Colon Carcinoma Metastatic in the Brain (tissue), 2 donors: Measurements from ENCODE around the genes TMX2, GLYAT and OR4D6.

- PRO-cap, 2 experiments, result no peak in any of the 2 experiments
These were observed 546 bp upstream of the SSRP1 start for GRCh38 chr11:57336226-57336649.

GRCh38 chr11:57424052-57424397 is 2.9 kb downstream of the SLC43A3 start:
- PRO-cap, 2 experiments, result no peak in any of the 2 experiments

DNA sequence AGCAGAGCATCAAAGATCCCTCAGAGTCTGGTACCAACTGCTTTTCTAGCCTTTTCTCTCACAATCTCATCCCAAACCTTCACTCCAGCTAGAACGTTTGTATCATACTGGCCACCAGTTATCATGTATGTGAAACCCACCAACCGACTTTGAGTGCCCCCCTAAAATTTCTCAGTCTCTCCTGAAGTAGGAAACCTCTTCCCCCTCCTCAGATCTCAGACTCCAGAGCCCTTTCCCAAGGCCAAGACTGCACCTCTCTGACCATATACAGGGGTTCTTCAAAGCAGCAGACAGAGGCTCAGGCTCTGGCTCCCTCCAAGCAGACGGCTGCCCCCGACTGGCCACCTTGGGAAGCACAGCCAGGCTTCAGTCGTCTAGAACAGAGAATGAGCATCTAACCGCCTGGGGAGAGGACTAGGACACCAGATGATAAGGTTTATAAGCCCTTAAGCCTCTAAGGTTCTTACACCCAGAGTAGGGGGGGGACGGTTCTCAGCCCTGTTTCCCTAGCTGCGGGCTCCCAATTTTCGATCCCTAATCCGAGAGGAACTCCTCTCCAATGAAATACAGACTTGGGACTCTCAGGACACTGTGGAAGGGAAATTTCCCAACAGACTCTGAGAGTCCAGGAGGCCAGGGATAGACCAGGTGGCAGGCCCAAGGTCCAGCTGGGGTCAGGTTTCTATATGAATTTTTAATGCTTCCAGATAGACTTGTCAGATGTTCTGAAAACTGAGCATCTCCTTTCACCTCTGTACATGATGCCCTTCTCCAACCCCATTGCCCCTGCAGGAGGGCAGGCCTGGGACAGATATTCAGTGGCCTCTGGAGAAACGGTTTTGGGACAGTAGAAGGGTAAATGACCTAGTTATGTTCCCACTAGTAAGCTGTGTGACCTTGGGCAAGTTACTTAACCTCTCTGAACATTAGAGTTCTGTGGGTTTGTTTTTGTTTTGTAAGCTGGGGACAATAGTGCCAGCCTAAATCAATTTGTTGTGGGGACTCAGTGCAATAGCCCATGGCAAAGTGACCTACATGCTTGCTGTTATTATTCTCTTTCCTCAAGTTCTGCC is 20.2 kb downstream of the RTN4RL2 start:
- PRO-cap, 2 experiments, result no peak in any of the 2 experiments

DNA sequence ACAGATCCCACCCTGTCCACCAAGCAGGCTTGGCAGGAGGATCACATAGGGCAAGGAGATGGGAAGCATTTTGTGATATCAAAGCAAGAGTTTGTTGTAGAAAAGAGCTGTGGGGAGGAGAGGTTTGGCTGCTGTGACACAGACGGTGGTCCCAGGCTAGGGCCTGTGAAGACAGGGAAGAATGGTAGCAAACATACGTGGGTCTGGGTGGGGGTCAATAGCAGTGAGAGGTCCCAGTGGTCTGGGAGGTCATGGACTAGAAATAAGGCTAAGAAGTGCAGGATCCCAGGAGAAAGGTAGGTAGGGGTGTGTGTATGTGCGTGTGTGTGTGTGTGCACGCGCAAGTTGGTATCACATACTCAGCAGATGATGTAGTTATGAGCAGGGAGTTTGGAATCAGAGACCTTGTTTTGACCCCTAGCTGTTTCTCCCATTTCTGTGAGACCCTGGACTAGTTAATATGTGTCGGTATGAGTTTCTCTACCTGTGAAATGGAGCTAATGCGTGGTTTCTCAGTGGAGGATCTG is 1.2 kb downstream of the SERPING1 start:
- PRO-cap, 2 experiments, result no peak in any of the 2 experiments

GRCh38 chr11:57616415-57616854 is 18.9 kb downstream of the SERPING1 start:
- PRO-cap, 2 experiments, result no peak in any of the 2 experiments

GRCh38 chr11:57660772-57661405 is 3.3 kb downstream of the CLP1 start:
- PRO-cap, 2 experiments, result no peak in any of the 2 experiments

DNA sequence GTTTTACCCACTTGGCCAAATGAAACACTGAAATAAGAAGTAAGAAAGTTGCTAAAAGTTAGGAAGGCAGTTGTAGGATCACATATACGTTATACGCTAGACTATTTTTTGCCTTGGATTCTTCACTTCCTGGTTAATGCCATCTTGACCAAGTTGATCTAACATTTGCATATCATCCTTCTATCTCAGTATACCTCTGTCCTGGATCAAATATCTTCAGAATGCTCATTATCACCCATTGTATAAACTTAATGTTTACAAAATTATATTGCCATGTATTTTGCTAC is 893 bp downstream of the ZDHHC5 start:
- PRO-cap, 2 experiments, result no peak in any of the 2 experiments

- PRO-cap, 2 experiments, result no peak in any of the 2 experiments
These were observed 7.4 kb downstream of the MED19 start for GRCh38 chr11:57704241-57705349.

DNA sequence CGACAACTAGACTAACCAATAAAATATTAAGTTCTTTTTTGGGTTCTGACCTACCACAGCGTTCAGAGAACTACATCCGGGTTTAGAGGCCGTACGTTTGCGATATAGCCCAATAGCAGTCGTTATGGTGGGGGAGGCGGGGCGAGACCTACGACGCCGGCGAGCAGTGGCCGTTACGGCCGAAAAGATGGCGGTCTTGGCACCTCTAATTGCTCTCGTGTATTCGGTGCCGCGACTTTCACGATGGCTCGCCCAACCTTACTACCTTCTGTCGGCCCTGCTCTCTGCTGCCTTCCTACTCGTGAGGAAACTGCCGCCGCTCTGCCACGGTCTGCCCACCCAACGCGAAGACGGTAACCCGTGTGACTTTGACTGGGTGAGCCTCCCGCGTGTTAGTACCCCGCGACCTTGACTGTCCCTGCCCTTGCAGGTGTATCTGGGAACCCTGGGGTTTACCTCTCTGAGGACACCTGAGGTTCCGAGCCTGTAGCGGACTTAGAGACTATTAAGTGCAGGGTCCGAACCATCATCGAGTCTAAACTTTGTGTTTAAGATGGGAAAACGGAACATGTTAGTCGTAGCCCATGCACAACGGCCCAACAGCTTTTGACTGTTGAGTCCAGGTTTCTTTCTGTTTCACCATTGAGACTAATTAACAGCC is at the start of gene TMX2:
TMX2 (plus strand) TSS at position 162 of the 661 bp plus-strand sequence.
- PRO-cap, 2 experiments, result peak in 2 of 2 experiments; most common plus-strand start position 182 of the sequence (in 2)

DNA sequence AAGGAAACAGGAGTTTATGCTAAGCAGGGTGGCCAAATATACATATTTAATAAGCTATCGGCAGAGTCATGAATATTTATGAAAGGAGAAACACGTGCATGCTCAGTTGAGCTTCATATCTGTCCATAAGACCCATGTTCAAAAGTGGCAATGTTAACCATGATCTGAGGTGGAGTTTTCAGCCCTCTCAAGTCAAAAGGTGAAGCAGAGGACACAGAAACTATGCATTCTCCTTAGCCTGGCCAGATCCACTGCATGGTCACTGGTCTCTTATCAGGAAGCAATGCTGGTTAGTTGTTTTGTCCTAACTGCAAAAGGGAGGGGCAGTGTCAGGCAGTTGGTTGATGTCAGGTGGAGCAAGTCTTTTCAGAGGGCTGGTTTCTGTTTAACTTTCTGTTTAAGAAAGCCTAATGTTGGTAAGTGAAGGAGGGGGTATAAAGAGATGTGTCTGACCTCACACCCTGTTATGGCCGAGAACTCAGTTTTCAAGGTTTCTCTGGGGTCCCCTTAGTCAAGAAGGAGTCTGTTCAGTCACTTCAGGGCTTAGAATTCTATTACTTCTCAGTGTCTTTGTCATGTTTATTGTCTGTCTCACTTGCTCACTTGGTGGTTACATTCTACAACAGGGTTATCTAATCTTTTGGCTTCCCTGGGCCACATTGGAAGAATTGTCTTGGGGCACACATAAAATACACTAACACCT is 5.5 kb upstream of the SELENOH start:
- PRO-cap, 2 experiments, result no peak in any of the 2 experiments

DNA sequence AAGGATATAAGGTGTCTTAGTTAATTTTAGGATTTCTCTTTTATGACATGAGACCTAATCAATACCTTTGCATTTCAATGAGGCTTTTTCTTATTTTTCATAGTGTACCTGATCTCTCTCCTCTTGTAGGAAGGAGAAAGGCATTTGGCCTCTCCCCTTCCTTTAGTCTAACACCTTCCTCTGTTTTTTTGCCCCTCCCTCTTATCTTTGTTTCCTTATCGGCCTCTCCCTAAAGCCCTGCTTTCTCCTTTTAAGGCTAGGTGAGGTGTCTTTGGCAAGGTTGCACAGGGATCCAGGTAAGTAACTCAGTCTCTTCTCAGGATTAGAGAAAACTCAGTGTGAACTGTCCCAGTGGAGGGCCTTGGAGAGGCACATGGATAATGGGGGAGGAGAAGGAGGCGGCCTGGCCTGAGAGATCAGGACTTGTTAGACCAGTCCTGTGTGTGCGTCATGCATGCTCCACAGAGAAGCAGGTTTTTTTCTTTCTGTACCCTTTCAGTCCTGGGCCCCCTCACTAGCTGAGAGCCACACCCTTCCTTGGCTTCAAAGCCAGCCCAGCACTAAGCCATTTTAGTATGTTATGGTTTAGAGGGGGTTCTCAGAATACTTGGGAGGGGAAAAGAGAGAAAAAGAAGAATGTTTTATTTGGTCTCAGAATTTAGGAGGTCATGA is 19.9 kb downstream of the CTNND1 start:
- PRO-cap, 2 experiments, result peak in 1 of 2 experiments; most common plus-strand start position 277 of the sequence (in 1); most common minus-strand start position 169 of the sequence (in 1)

DNA sequence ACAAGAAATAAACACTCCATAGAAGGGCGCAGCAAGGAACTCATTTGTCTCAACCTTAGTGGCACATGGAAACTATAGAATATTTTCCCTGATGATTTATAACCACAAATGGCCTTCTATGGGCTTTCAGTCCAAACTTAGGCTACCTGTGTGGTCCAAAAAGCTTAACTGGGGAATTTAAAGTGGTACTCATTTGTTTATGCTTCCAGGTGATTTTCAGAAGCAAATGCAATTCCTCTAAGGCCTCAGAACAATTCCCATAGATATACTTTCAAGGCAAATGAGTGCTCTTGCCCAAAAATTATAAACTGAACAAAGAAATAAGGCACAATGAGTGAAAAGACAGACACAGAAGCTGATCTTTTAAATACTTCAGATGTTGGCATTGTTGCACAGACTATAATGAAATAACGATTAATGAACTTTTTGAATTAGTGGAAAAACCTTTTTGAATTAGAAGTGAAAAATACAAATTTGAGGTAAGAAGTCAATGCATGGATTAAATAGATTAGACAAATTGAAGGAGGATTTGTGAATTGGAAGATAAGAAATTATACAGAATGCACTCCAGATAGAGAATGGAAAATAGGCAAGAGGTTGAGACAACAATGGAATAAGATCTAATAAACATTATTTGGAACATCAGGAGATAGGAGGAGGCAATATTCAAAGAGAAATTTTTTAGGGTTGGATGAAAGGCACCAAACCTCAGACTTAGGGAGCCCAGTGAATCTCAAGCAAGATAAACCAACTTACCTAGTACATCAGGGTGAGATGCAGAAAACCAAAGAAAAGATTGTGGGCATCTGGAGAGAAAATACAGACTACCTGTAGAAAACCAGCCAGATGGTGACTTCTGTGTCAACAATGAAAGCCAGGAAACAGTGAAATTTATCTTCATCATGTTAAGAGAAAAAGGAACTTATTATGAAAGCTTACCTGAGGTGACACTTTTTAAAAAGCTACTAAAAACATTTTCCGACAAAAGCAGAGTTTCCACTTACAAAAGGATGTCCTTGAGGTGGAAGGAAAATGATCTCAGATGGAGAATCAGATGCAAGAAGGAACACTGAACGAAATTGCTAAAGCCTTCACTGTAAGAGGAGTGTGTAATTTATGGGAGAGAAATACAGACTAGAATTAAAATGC is 61.4 kb downstream of the CTNND1 start:
- PRO-cap, 2 experiments, result no peak in any of the 2 experiments

GRCh38 chr11:58731784-58732288 is at the start of gene GLYAT:
TSS of gene GLYAT (minus strand) at chr11:58731943.
- PRO-cap, 2 experiments, result no peak in any of the 2 experiments

GRCh38 chr11:58771837-58772387 is 40.2 kb upstream of the GLYAT start:
- PRO-cap, 2 experiments, result no peak in any of the 2 experiments

- PRO-cap, 2 experiments, result no peak in any of the 2 experiments
These were observed 10.9 kb upstream of the GLYATL1 start for GRCh38 chr11:58928068-58929086.

DNA sequence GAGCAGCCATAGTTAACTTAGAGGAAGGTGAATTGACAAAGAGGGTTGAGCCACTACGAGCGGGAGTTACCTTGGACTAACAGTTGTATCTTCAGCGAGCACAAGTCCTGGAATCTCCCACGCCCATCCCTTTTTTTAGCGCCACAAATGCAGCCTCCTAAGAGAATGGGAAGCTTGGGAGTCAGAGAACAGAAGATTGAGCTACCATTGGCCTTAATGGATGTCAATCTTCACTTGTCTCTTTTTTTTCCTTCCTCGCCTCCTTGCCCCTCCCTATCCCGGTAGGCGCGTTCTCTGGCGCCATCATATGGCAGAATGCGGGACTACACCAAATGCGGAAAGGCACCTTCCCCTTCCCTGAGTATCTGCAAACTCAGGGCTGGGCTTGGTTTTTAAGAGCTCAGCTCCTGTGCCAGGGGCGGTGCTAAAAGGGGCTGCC is 27.8 kb upstream of the GLYATL1B start:
- PRO-cap, 2 experiments, result no peak in any of the 2 experiments

GRCh38 chr11:59062578-59062836 is 23.6 kb upstream of the GLYATL1B start:
- PRO-cap, 2 experiments, result no peak in any of the 2 experiments

- PRO-cap, 2 experiments, result no peak in any of the 2 experiments
These were observed 13.3 kb downstream of the DTX4 start for GRCh38 chr11:59184951-59185934.

DNA sequence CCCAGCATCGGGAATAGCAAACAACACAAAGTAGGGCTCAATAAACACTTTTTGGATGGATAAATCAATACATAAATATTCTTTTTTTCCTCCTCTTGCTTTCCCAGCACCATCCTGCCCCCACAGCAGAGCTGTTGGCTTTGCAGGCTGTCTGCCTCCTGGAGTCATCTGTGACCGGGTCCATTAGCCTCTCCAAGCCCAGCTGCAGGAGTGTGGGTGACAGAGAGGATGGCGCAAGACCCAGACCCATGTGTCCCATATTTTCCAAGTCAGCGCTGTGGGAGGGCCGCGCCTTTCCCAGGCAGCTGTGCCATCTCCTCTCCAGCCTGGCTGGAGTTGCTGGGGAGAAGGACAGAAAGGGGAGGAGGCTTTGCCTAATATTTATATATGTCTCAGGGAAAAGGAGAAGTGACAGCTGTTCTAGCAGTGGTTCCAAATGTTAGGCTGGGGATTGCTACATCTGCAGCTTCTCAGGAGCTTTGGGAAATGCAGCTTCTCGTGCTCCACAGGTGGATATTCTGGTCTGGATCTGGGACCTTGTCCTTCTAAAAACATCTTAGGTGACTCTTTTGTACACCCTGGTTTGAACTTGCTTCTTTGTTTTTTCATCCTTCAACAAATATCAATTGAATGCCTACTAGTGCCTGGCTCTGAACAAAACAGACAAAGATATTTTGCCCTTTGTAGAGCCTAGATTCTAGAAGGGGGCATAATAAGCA is 15.7 kb downstream of the DTX4 start:
- PRO-cap, 2 experiments, result no peak in any of the 2 experiments

- PRO-cap, 2 experiments, result no peak in any of the 2 experiments
These were observed at the start of gene OR4D6 for GRCh38 chr11:59456513-59457157. TSS of gene OR4D6 (plus strand) at chr11:59456961.